Brain (tissue), 1 donor: ENCODE data around the gene KCNQ2.

GRCh38 chr20:62805845-62806417, 1.3 kb downstream of the OGFR start:
- RRBS, result no CpG with 5 or more reads among the region's 18 CpGs

- RRBS, result 2% methylated on average over 9 of the region's 36 CpGs
These were observed 334 bp upstream of the COL9A3 start for GRCh38 chr20:62816540-62816891.

DNA sequence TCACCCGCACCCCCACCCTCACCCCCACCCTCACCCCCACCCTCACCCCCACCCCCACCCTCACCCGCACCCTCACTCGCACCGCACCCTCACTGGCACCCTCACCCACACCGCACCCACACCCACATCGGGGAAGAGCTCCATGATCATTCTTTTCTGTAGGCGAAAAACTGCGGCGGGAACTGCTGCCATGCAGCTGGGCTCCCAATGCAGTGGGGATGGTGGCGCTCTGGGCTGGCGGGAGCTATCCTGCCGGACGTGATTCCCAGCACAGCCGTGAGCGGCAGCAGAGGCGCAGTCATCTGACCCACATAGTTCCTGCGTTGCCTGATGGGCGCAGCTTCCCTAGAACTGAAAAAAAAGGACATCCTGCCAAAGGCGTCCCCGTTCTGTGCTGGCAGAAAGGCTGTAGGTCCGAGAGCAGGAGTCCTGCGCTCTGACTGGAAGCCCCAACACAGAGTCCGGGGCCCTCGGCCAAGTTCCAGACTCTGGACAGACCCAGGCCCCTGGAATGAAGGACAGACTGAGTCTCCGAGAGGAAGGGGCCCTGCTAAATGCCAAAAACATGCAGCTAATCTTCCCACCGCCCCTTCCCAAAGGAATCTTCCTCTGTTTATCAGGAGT, 13.9 kb upstream of the TCFL5 start:
- RRBS, result no CpG with 5 or more reads among the region's 26 CpGs

DNA sequence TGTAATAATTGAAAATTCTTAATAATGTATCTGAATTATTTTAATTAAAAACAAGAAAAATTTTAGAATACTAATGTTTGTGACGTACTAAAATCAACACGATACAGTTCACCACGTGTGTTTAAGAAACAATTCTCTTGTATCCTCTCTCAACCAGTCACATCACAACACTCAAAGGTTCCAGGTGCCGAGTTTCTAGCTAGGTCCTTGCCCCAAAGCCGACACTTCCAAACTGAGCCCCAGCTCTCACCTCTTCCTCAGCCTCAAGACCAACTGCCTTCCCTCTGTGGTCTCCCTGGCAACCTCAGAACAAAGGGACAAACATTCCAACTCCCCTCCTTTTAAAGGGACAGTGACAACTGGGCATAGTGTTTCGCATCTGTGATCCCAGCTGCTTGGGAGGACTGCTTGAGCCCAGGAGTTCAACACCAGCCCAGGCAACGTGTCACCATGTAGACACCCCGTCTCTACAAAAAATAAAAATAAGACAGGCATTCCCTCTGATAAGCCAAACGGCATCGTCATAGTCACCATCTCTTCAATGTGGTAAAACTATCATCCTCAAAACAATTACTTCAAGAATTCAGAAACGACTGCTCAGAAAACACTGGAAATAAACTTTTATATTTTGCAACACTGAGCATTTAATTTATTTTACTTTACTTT, 11.3 kb downstream of the DIDO1 start:
- RRBS, result no CpG with 5 or more reads among the region's 11 CpGs

DNA sequence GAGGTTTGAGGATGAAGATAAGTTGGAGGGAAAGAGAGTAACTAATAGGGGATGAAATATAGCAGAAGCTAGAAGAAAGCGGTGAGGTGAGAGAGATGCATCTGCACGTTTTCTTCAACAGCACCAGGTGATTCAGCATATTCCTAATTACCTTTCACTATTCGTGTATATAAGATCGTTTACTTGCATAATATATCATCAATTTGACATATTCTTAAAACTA, 5.9 kb upstream of the SLC17A9 start:
- RRBS, result no CpG with 5 or more reads among the region's 4 CpGs

DNA sequence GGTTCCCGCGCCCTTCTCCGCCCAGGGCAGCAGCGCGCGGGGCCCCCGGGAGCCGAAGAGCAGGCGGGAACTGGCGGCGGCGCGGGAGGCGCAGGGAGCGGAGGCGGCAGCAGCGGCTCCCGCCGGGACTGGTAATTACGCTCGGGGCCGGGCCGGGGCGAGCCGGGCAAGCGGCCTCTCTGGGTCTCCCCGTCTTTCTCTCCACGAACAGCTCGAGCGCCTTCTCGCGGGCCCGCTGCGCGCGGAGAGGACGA, 38.2 kb downstream of the YTHDF1 start:
- RRBS, result 2% methylated on average over 16 of the region's 37 CpGs

DNA sequence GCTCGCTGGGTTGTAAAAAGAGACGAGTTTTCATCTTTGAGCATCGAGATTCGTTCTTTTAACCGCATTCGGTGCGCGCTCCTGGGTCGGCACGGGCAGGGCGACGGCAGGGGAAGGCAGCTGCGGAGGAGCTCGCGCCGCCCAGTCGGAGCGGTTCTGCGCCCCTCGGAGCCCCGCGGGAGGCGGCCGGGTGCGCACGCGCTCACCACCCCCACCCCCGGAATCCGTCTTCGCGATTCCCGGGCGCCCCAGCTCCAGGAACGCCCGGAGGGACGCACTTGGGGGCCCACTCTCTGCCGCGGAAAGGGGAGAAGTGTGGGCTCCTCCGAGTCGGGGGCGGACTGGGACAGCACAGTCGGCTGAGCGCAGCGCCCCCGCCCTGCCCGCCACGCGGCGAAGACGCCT, 37.9 kb downstream of the YTHDF1 start:
- RRBS, result no CpG with 5 or more reads among the region's 50 CpGs

DNA sequence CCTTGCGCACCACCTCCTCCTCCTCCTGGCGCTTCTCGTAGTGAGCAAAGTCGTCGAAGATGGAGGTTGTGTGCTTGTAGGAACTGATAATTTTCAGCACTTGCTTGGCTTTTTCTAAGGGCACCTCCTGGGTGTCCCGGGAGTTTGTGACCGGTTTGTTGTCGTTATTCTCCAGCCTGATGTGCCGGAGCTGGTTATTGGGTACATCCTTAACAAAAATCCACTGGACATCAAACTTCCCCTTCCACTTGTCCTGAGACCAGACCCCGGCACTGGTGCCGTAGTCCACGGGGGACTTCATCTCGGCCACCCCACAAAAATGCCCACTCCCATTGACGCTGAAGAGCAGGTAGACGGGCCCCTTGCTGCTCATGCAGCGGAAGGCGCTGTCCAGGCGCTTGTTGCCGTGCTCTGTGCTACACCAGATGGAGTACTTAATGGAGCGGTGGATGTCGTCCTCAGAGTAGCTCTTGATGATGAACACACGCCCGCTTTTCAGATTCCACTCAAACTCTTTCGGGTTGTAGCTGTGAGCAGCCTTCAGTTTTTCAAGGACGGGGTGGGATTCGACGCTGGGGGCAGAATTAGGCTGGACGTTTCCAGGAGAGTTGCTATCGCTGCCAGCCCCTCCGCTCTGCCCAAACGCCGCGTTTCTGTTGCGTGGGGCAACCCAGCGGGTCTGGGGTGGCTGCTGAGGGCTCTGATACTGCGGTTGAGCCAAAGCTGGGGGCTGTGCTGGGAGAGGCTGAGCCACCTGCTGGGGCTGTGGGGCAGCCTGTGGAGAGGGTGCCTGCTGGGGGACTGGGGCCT, 13.4 kb downstream of the YTHDF1 start:
- RRBS, result 96% methylated on average over 2 of the region's 36 CpGs

- RRBS, result 8% methylated on average over 8 of the region's 18 CpGs
These were observed 295 bp upstream of the NKAIN4 start for GRCh38 chr20:63254672-63254843.

DNA sequence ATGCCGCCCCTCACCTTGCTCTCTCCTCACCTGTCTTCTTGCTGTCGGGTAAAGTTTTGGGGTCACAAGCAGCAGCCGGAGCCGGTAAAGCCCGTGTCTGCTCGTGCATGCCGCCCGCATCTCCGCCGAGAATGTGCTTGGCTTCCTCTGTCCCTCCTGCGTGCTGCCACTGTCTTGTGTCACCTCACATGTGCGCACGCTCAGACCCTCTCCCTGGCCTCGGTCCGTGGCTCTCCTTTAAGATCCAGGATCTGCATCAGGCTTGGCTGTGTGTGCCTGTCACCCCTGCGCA, 9.2 kb upstream of the COL20A1 start:
- RRBS, result no CpG with 5 or more reads among the region's 16 CpGs

- RRBS, result 48% methylated on average over 2 of the region's 29 CpGs
These were observed 24.3 kb downstream of the KCNQ2 start for GRCh38 chr20:63448101-63448635.

GRCh38 chr20:63472129-63472882, at the start of gene KCNQ2:
Gene KCNQ2 (minus strand): TSS chr20:63472655.
- RRBS, result 1% methylated on average over 67 of the region's 93 CpGs

DNA sequence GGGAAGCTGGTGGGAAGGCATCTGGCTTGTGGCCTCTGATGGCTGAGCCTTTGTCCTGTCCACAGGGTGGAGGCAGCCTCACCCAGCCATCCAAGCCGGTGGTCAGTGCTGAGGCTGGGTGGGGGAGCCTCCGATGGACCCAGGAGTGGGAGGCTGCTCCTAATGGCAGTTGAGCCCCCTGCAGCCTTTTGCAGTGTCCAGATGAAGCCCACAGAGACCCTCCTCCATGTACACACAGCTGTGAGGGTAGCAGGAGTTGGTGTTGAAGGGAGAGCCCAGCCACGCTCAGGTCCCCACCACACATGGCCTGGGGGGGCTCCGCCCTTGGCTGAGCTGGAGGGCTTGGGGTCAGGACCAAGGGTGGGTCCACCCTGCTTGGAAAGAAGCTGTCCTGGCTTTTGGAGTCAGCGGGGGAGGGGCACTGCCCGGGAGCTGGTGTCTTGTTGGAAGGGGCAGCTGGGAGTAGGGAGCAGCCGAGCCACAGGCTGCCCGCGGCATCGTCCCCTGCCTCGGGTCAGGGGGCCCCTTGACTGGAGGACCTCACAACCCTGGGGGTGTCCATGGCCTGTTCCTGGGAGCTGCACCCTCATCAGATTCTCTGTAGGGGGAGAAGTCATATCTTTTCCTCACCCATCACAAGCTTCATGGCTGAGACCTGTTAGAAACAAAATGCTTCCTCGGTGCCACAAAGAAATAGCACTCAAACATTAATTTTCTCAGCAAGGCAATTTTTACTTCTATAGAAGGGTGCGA, 2.7 kb downstream of the PPDPF start:
- RRBS, result no CpG with 5 or more reads among the region's 13 CpGs

- RRBS, result no CpG with 5 or more reads among the region's 6 CpGs
These were observed 6.5 kb downstream of the PPDPF start for GRCh38 chr20:63527171-63527409.

- RRBS, result 85% methylated on average over 5 of the region's 46 CpGs
These were observed 4.9 kb upstream of the PTK6 start for GRCh38 chr20:63541836-63542708.

DNA sequence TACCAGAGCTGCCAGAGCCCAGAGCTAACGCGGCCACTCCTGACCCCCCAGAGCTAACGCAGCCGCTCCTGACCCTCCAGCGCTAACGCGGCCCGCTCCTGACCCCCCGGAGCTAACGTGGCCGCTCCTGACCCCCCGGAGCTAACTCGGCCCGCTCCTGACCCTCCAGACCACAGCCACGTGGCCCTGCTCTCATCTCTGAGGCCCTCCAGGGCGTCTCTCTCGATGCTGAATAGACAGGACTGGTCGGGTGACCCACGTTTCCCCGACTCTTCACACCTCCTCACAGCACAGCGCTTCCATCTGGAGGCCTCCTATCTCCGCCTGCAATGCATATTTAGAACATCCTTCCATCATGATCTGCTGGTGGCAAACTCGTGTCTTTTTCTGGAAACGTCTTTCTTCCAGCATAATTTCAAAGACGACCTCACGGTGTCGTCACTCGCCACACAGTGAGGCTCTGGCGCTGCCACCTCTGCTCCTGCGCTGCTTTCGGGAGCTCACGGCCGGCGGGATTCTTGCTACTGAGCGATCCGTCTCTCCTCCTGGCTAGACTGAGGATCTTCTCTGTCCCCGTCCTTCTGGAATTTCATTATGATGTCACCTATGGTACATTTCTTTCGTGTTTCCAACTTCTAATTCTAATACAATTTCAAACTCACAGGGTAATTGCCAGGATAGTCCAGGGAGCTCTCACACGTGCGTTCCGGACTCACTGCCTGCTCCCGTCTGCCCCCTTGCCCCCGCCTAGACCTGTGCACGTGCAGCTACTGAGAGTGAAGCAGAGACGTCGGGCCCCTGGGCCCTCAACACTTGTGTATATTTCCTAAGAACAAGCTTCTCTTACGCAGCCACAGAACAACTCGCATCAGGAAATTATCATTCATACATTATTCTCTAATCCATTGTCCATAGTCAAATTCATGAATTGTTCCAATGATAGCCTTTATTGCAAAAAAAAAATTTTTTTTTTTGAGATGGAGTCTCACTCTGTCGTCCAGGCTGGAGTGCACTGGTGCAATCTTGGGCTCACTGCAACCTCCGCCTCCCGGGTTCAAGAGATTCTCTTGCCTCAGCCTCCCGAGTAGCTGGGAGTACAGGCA, 25.4 kb upstream of the HELZ2 start:
- RRBS, result no CpG with 5 or more reads among the region's 52 CpGs

DNA sequence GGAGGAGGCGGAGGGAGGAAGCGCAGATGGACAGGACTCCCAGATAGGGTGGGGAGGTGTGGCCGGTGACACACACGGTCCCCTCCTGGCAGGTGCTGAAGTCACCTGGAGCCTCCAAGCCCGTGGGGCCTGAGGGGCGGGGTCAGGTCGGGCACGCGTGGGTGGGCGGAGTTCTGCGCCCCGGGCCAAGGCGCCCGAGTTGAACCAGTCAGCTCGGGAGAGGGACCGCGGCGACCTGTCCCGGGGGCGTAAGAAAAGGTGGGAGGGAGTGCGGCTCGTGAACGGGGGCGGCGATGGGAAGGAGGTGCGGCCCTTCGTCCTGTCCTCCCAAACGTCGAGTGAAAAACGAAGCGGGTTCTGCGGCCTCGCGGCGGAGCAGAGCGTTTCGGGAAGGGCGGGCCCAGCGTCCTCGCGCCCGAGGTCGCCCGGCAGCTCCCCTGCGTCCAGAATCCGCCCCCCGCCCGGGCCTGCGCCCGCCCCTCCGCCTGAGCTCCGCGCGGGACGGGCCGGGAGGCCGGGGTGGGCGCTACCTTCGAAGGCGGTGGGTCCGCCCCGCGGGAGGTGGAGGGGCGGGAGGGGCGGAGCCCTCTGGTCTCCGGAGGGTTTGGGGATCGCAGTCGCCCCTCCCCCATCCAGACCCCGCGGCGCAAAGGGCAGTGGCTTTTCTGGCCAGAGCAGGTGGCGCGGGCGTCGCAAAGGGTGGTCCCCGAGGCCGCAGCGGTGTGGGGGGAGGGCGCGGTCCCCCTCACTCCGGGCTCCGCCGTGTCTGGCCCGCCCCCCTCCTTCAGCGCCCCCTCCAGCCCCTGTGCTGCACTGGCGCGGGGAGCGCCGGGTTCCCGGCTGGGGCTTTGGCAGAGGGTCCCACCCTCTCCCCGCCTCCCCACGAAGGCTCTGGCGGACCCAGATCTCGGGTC, 924 bp downstream of the STMN3 start:
- RRBS, result 4% methylated on average over 40 of the region's 94 CpGs

DNA sequence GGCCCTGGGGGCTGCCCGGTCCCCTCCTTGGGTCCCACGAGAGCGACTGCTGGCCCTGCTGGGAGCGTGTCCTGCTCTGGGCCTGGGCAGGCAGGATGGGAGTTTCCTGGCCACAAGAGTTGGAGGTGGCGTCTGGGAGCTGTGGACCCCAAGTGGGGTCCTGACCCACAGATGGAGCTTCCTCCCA, 7.3 kb upstream of the TNFRSF6B start:
- RRBS, result 100% methylated on average over 1 of the region's 5 CpGs

DNA sequence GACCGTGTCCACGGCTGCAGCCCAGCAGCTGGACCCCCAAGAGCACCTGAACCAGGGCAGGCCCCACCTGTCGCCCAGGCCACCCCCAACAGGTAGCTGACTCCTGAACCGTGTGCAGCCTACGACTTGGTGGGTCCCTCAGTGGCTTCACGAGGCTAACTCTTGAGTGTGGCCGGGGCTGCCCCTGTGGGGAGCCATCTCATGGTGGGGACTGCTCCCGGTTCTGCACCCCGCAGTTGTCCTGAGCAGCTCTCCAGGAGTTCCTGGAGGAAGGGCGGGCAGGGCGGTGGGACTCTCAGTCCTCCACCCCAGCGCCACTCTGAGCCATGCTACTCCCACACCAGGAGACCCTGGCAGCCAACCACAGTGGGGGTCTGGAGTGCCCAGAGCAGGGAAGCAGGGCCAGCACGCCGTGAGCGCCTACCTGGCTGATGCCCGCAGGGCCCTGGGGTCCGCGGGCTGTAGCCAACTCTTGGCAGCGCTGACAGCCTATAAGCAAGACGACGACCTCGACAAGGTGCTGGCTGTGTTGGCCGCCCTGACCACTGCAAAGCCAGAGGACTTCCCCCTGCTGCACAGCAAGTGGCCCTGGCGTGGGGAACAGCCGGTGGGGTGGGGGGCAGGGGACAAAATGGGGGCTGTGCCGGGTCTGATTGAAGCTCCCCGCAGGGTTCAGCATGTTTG, 1.9 kb upstream of the TNFRSF6B start:
- RRBS, result 81% methylated on average over 4 of the region's 27 CpGs

DNA sequence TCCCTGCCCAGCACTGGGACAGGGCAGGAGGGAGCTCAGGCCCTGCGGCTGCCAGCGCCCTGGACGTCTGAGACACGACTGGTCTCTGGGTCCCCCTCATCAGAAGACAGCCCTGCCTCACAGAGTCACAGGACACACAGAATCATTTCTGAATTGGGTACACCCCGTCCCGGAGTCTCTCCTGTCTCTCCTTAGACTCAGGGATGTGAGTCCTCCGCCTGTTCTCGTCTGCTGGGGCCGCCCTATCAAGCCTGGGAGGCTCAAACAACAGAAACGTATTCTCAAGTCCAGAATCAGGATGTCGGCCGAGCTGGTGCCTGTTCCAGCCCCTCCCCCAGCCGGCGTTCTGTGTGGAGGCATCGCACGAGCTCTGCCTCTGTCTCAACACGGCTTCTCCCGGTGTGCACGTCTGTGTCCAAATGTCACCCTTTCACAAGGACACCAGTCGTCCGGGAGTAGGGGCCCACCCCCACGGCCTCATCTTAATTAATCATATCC, 39.4 kb downstream of the ZBTB46 start:
- RRBS, result 46% methylated on average over 9 of the region's 22 CpGs